ENCODE measurements around a stretch of chr10.

DNA sequence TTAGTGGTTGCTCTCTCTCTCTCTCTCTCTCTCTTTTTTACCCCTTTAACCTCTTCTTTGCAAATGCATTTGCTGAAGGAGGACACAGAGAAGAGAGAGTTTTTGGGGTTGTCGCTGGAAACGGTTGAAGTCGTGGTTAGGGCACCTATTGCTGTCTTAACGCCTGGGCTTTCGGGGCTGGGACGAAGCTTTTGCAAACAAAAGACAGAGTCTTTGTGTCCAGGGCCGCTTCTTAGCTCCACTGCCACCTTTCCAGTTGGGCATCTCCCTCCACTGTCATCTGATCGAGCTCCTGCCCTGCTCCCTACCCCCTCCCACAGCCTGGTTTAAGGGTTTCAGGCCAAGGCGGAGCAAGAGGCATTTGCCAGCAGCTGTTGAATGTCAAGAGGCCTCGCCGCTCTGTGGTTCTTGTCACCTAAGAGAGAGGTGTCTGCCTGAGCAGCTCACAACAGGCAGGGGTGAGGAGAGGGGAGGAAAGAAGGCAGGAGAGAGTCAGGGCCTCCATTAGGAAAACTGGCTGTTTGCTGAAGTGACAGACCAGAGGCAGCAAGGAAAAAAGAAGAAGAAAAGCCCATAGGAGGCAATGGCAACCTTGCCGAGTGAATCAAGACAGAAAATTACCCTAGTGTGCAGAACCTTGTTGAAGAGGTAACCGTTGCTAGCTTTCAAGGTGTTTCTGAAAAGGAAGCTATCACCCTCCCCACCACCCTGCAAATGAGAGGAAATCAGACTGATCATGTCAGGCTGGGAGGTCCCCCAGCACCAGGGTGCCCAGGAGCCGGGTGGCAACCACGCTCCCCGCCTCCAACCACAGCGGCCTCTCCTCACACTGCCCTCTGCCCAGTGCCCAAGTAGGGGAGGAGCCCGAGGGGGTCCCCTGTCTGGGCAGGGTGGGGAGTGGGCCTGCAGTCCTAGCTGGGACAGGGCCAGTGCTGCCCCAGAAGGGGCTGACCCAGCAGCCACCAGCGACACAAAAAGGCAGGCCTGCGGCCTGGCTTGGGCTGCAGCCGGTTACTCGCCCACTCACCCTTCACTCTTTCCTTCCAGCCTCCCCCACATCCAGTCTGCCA lies 6.9 kb downstream of the GATA3 start:
- RAMPAGE, long total RNA = no peak
- RRBS = no CpG with 5 or more reads among the region's 22 CpGs

DNA sequence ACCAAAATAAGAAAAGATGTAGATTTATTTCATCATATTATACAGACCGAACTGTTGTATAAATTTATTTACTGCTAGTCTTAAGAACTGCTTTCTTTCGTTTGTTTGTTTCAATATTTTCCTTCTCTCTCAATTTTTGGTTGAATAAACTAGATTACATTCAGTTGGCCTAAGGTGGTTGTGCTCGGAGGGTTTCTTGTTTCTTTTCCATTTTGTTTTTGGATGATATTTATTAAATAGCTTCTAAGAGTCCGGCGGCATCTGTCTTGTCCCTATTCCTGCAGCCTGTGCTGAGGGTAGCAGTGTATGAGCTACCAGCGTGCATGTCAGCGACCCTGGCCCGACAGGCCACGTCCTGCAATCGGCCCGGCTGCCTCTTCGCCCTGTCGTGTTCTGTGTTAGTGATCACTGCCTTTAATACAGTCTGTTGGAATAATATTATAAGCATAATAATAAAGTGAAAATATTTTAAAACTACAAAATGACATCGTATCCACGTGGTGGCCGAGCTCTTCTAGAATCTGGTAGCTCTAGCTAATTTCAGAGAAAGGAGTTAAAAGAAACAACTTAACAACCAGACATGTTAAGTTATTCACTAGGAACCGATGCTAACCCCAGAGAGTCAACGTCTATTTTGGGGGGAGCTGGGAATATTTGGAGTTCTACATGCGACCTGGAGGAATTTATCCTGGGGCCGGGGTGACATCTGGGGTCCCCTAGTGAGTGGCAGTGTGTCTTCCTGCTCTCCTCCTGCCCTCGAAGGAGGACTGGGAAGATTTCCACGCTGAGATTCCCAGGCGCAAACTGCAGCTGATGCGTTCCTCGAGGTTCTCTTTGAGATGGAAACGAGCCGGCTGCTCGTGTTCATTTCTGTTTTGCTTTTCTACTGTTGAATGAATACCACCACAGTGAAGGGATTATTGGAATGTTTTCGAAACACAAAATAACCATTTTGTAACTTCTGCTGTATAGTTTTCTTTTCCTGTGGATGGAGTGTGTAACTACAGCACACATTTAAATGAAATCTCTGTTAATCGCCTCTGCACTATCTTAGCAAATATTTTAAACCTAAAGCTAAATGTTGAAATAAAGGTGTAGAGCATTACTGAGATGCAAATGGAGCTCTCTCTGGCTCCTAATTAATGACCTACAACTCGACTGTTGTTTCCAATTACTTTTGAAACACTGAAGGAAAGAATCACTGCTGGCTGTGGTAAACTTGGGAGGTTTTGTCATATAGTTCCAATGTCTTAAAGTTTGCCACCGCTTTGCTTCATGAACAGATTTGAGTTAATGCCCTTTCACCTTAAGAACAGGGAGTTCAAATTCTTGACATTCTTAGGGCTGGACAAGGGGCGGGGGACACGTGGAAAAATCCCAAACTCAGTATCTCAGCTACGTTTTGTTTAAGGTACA lies 20.7 kb downstream of the GATA3 start:
- RAMPAGE, long total RNA = no peak
- RRBS = 90% methylated on average over 4 of the region's 35 CpGs

- RAMPAGE, long total RNA = no peak
- RRBS = no CpG with 5 or more reads among the region's 11 CpGs
These were observed 221.4 kb downstream of the GATA3 start for GRCh38 chr10:8275811-8276429.

DNA sequence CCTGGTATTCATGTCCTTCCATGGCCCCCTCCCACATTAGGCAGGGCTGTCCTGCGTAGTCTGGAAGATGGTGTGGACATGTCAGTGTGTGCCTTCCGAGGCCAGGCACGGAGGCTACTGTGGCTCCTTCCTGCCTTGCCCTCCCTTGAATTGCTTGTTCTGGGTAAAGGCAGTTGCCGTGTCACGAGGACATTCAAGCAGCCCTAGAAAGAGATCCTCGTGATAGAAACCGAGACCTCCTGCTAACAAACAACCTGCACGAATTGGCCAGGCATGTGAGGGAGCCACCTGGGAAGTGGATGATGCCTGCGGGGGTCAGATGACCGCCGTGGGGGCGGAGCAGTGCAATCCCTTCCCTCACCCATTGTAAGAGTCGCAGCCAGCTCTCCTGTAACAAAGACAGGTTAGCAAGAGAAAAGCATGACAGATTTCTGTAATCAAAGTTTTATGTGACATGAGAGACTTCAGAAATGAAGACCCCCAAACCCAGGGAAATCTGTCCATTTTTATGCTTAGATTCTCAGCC lies 241.6 kb downstream of the GATA3 start:
- RAMPAGE, long total RNA = no peak
- RRBS = no CpG with 5 or more reads among the region's 13 CpGs

DNA sequence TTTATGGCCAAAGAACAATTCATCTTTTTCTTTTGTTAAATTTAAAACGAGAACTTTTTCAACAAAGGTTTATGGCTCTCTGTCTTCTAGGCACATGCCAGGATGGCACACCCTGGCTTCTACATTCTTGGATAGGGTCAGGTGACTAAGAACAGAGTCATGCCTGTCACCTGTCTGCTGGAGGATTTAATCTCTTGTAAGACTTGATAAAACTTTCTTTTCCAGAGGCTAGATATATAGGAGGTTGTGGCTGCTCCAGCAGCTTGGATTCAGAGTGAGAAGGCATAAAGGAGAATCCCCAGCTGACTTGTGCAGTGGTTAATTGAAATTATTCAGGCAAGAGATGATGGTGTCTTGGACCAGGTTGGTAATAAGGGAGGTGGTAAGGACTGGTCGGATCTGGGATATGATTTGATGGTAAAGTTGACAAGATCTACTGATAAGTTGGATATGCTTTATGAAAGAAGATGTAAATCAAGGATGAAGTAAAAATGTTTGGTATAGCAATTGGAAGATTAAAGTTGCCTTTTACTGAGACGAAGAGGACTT lies 915.5 kb downstream of the GATA3 start:
- RAMPAGE, long total RNA = no peak
- RRBS = no CpG with 5 or more reads among the region's 3 CpGs

DNA sequence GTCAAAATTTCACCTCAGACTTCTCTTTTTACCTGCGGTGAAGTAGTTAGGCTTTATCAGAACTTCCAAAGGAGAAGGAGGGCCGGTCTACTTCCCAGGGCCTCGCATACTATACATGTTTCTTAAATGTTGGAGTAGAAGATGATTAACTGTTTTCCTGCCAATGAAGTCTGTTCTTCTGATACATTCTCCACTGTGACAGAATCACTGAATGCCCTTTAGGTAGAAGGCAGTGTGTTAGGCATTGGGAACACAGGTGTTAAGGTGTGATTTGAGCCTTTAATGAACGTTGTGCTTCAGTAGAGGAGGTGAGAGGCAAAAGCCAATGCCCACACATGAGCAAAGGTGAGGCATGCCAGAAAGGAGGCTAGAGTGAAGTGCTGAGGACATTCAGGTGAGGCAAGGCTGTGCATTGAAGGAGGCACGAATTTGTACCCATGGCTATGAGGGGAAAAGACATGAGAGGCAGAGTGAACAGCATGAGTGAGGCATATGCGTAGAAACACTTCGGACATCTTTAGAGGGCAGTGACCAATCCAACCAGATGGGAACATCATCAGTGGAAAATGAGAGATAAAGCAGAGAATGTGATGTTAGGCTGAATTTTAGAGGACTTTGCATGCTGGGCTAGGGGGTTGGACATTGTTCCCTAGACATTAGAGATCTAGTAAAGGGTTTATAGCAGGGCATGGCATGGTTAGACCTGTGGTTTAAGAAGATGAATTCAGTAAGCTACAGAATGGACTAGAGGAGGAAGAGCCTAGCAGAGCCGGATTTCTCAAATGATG lies 70.3 kb downstream of the CELF2 start:
- RAMPAGE, long total RNA = no peak
- RRBS = no CpG with 5 or more reads among the region's 8 CpGs

DNA sequence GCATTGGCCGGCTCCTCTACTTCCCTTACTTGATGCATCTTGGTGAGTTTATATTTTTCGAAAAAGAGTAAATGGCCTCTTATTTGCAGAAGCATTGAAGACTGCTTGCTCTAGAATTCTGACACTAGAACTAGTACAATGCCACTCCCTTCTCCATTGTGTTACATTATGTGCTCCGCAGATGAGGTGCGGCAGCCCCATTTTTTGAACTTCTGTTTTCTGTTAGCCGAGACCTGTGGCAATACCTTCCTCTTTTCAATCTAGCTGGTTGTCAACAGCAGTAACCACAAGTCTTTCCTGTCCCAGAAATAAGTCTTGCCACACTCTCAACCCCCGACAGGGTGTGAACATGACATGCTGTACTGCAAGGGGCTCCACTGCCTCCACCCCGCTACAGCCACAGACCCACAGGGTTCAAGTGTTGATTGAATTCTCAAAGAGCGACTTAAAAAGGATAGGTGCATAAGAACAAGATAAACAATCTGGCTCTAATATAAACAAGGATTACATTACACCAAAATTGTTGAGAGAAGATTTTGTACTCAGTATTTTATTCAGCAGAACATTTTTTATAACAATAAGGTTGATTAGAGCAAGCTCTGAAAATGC lies 145.5 kb downstream of the CELF2 start:
- RAMPAGE, long total RNA = no peak
- RRBS = no CpG with 5 or more reads among the region's 8 CpGs

- RAMPAGE, long total RNA = no peak
- RRBS = no CpG with 5 or more reads among the region's 6 CpGs
These were observed 151.4 kb downstream of the CELF2 start for GRCh38 chr10:11168935-11169630.

DNA sequence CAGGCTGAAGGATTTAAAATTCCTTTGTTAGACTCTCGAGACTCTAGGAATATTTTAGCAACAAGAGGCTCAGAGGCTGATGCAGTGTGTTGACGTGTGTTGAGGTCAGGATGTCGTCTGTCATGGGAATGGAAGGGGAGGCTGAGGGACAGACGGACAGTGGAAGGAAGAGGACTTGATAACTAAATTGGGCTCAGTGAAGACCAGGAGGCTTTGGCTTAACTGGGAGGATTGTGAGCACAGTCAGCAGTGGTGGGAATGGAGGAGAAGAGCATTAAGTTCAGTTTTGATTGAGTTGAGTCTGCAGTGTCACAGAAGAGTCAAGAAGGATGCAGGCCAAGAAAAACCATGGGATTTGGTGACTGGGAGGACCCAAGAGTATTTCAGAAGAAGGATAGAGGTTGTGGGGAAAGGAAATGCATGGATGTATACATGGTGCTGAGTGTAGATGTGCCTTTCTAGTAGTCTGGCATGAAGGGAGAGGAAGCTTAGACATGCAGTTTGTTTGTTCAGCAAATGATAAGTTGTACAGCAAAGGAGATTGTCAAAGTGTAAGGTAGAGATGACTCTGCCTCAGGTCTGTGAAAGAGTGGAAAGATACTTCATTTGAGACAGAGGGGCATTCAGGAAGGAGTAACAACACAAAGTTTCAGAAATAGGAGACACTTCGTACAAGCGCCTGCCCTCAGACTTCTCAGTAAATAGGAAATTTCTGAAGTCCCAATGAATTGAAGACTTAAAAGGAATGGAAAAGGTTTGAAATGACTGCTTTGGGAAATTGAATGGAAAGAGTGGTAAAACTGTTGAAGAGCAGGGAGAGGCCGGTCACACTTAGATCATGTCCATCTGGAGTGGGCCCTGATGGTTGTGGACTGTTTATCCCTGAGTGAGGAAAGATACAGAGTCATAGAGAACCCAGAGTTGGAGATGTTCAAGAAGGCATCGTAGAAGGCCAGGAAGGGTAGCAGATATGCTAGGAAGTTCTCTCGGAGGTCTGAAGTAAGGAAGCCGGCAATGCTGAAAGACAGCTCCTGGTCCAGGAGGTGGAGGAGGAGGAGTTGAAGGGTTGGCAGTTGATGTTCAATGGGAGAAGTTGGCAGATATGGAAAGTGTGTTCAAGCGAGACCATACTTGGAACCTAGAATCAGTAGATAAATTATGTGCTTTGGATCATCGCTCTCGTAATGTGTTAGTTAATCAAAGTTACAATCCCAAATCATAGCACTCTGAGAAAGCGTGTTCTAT lies 152.4 kb downstream of the CELF2 start:
- RAMPAGE, long total RNA = no peak
- RRBS = no CpG with 5 or more reads among the region's 14 CpGs

DNA sequence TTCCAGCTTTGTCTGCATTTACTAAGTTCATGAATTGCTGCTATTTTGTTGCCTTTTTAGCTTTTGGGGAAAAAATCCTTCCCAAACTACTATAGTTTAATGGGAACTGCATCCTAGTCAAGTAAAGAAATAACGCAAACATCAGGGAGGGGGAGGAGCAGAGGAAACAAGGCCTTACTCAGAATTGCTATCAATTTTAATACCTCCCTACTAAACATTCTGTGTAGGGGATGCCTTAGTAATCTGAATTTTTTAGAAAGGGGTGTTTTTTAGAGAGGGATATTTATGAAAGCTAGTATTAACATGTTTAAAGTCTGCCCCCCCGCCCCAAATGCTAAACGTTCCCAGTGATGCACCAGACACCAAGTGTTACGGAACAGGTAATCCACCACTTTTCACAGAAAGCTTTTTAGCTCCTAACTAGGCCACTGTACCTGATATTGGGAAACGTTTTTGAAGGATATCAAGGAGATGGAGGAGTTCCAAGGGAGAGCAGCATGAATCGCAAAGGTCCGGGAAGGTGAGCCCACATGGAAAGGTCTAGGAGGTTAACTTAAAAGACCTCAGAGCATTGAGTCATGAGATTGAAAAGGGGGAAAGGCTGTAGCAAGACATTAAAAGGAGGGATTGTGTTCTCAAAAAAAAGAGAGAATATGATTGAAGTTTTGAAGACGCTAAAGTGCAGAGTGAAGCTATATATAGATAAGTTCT lies 157.2 kb downstream of the CELF2 start:
- RAMPAGE, long total RNA = no peak
- RRBS = no CpG with 5 or more reads among the region's 8 CpGs

- RAMPAGE, long total RNA = no peak
- RRBS = 36% methylated on average over 3 of the region's 21 CpGs
These were observed 186.9 kb downstream of the CELF2 start for GRCh38 chr10:11204372-11205121.

DNA sequence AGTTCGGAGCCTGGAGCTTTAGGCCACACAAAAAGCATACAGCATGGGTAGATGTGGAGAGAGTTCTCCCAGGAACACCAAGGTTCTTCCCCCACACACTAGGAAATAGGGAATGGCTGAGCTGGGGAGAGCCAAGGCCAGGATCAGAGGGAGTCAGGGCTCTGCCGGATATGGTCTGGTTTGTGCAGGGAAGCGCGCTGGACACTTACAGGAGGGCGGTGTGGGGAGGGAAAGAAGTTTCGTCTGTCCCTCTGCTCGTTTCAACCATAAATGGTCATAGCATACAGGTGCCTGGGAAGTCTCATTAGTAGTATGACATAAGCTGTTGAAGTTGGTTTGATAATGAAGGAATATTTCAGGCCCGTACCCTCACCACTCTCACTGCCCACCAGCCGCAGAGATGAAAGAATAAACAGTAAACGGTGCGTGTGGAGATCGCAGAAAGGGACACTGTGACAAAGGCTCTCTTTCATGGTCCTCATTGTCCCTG lies 207.2 kb downstream of the CELF2 start:
- RAMPAGE, long total RNA = no peak
- RRBS = no CpG with 5 or more reads among the region's 12 CpGs

GRCh38 chr10:11236599-11237687 lies 219.3 kb downstream of the CELF2 start:
- RAMPAGE, long total RNA = no peak
- RRBS = no CpG with 5 or more reads among the region's 14 CpGs

DNA sequence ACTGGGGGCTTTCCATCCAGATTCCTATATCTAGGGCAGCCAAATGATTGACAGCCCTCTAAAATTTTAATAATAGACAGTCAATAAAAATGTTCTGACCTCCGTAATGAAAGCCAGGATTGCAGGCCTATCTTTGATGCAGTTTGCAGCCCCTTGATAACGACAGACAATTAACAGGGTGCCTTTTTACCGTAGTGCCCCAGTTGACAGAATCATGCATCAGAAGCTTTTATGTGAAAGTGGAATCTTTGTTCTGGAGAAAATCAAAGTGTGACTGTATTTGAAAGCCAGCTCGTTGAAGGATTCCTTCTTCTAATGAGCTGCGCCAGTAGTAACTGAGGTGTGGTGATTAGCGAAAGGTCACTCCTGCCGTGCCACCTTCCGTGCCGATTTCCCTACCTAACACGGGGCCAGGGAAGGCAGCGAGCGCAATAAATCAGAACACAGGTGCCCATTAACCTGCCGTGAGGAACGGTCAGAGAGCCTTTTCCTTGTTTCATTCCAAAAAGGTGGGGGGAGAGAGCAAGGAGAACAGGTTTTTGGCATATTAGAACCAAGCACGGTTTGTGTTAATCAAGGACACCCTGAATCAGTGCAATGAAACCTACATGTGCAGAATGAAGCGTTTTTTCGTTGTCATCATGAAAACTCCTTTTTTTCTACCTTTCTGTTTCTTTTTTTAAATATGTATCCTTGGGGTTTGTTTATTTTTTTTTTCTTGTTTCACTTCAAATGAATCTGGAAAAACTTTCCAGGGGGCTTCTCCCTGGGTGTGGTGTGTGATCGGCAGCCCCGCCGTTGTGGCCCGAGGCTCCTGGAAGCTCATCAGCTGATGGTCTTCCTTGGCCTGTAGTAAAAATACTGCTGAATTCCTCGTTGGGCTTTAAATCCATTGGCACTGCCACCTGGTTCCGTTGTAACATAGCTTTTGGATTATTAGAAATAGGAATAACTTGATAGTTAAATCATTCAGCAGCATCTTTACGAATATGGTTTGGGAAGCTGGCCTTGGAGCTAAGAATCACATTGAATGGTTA lies 258.1 kb downstream of the CELF2 start:
- RAMPAGE, long total RNA = no peak
- RRBS = no CpG with 5 or more reads among the region's 24 CpGs

DNA sequence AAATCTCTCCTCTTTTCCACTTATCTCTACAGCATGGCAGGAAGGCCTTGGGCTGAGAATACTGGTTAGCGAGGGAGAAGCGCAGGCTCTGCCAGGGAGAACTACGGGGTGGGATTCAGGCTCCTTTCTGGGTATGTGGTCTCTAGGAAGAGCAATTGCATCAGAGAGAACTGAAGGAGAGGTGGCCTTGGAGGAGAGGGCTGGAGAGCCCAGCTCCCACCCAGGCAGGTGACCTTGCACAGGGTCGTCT lies 270.3 kb downstream of the CELF2 start:
- RAMPAGE, long total RNA = no peak
- RRBS = no CpG with 5 or more reads among the region's 4 CpGs

- RAMPAGE, long total RNA = no peak
- RRBS = no CpG with 5 or more reads among the region's 15 CpGs
These were observed 243.3 kb downstream of the USP6NL start for GRCh38 chr10:11367983-11368652.

DNA sequence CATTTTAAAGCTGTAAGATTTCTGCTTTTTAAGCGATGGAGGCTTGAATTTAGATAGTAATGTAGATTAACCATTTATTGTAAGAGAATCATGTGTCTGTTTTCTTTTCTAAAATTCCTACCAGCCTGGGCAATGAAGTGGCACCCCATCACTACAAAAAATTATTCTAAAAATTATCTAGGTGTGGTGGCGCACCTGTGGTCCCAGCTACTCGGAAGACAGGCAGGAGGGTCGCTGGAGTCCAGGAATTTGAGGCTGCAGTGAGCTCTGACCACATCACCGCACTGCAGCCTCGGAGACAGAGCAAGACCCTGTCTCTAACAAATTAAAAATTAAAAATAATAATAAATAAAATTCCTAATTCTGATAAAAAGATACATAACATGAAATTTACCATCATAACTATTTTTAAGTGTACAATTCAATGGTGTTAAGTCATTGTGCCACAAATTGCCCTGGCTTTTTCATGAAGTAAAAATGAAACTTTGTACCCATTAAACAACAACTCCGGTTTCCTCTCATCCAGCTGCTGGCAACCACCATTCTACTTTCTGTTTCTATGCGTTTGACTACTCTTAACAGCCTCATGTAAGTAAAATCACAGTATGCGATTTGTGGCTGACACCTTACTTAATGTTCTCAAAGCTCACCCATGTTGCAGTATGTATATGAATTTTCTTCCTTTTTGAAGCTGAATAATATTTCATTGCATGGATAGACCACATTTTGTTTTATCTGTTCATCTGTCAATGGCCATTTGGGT lies 20.6 kb upstream of the USP6NL start:
- RAMPAGE, long total RNA = no peak
- RRBS = no CpG with 5 or more reads among the region's 9 CpGs

GRCh38 chr10:11664059-11664677 lies 52.7 kb upstream of the USP6NL start:
- RAMPAGE, long total RNA = no peak
- RRBS = no CpG with 5 or more reads among the region's 13 CpGs

DNA sequence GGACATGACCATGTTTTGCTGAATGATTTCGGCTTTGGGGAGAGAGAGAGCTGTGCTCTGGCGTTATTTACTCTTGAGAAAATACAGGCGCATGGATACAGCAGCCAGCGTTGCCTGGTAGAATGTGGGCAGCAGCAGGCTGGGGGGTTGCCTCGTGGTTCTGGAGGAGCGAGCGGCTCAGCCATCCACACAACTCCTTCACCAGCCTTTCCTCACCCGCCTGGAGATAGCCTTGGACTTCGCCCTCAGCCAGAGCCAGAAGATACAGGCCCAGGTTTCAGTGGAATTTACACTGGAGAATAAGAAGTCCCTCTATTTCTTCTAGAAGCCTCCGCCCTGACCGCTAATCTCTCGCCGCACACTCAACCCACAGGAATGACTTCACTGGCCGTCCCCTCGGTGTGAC lies 52.3 kb upstream of the ECHDC3 start:
- RAMPAGE, long total RNA = no peak
- RRBS = no CpG with 5 or more reads among the region's 15 CpGs

DNA sequence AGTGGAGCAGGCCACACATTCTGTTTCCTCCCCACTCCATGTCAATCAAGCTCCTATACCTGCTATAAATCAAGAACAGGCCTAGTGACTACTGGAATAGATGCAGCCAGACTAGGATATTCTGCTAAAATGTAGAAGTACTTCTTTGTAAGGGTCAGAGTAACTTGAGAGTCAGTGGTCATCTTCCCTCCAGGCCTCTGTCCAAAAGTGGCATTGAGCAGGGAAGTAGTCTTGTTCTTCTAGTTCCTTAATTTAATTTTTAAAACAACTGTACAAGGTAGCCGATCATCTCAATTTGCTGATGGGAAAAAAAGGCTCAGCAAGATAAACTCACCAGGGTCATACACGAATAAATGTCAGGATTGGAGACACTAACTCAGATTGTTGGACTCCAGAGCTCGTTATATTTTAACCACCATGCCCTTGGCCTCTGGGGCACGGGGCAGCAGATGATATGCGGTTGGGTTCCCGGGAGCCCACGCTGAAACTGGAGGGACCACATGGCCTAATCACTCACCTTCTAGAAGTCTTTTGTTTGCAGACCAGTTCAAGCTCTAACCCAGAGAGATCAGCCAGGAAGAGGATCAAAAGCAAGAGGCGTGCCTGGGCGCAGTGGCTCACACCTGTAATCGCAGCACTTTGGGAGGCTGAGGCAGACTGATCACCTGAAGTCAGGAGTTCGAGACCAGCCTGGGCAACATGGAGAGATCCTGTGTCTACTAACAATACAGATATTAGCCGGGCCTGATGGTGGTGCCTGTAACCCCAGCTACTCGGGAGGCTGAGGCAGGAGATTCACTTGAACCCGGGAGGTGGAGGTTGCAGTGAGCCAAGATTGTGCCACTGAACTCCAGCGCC lies 42.7 kb upstream of the ECHDC3 start:
- RAMPAGE, long total RNA = no peak
- RRBS = no CpG with 5 or more reads among the region's 15 CpGs

Data from cardiac muscle cell (in vitro differentiated cells and primary cell).